ENCODE measurements around a stretch of chr3.

GRCh38 chr3:158768890-158769551 is 32.8 kb upstream of the MFSD1 start:
- PRO-cap, 3 experiments, result no peak in any of the 3 experiments
- RAMPAGE, long total RNA, result no peak

- PRO-cap, 3 experiments, result no peak in any of the 3 experiments
- RAMPAGE, long total RNA, result no peak
Observed at GRCh38 chr3:159187690-159188145, 85.3 kb upstream of the IQCJ-SCHIP1 start.

DNA sequence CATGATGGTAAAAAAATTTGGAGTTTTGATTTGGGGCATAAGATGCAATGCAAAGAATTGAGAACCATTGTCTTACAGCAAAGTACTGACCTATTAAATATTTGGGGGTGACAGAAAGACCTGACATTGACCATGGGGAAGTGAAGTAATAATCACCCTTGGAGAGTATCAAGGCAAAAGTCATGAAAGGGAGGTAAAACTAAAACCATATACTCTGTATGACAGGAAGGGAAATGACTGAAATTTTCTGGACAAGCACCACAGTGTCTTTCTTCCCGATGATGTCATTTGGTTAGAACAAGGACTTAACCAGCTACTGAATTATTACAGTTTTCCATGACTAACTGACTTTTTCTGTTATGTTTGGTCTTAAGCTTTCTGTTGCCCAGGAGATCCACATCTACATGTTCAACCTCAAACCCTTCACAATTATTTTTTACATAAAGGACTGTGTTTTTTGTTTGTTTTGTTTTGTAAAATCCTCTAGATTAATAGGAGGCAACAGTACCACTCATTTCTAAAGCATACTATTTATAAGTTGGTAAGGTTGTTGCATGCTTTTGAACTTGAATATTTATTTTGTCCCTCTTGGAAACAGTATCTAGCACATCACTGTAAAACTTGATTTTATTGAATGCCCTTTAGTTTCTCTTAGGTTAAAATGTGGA is 428.5 kb upstream of the C3orf80 start:
- PRO-cap, 3 experiments, result no peak in any of the 3 experiments
- RAMPAGE, long total RNA, result no peak

GRCh38 chr3:159821728-159822494 is 403.3 kb upstream of the C3orf80 start:
- PRO-cap, 3 experiments, result no peak in any of the 3 experiments
- RAMPAGE, long total RNA, result no peak

DNA sequence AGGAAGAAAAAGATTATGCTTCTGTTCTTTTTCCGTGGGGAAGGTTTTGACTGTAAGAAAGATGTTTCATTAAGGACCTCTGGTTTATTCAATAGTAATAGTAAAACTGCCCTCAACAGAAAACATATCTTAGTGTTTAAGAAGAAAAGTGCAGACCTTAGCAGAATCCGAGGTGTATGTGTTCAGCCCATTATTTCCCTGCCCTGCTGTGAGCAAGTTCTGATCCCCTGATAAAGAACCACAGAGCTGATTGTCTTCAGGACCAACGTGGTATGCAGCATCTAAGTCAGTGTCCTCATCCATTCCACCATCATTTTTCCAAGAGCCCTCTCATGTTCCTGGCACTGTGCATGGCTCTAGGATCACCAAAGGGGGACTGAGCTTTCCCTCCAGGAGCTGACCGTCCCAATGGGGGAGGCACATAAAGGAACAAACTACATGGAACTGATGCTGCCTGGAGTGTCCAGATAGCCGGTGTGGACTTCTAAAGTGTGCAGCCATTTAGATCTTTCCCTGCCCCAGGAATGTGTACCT is 369.3 kb upstream of the C3orf80 start:
- PRO-cap, 3 experiments, result no peak in any of the 3 experiments
- RAMPAGE, long total RNA, result no peak

GRCh38 chr3:160424821-160425182 is 24.8 kb downstream of the TRIM59 start:
- PRO-cap, 3 experiments, result no peak in any of the 3 experiments
- RAMPAGE, long total RNA, result no peak

DNA sequence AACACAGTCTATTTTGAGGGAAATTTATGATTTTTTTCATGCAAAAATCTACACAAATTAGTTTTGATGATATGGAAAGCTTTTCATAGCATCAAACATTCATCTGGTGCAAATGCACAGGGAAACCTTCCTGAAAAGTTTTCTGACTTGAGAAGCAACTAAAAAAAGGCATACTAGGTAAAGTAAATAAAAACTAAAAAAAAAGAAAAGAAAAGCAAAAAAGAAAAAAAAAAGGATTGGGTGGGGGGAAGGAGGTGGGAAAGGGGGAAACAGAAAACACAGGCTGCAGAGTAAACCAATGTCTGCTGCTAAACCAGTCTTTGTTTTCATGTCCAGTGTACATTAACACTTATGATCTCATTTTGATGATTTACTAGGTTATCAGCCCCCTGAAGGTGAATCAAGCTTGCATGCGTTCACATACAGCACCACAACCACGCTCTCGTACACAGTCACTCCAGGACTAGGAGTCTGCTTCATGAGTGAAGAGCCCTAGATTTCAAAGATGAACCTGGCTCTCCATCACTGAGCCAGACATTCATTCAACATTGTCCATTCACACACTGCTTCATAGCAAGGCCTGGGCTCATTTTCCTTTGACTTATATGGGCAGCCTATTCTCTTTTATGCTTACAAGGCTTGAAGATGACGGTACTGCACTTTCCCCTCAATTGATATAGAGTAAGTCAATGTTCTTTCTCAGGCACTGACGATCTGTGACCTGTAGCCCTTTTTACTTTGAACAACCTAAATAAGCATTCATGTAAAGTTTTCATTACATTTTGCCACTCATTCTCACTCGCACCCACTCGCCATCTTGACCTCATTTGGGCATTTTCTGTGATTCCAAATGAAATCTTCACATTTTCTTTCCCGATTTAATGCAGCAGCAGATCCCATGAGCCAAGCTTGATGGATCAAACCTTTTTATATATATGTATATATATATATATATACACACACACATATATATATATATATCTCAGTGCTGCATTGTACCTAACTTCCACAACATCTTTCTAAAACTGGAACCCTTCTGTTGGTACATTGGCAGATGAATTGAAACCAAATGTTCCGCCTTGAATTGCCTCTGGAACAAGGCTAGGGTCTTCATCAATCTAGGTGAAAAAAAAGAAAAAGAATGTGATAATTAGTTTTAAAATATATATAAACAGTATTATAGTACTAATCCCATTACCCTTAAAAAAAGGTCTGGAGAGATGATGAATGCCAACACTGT is 51.9 kb upstream of the TRIM59 start:
- PRO-cap, 3 experiments, result no peak in any of the 3 experiments
- RAMPAGE, long total RNA, result no peak

- PRO-cap, 3 experiments, result no peak in any of the 3 experiments
- RAMPAGE, long total RNA, result no peak
Observed at GRCh38 chr3:160666117-160666419, 10.9 kb upstream of the ARL14 start.

DNA sequence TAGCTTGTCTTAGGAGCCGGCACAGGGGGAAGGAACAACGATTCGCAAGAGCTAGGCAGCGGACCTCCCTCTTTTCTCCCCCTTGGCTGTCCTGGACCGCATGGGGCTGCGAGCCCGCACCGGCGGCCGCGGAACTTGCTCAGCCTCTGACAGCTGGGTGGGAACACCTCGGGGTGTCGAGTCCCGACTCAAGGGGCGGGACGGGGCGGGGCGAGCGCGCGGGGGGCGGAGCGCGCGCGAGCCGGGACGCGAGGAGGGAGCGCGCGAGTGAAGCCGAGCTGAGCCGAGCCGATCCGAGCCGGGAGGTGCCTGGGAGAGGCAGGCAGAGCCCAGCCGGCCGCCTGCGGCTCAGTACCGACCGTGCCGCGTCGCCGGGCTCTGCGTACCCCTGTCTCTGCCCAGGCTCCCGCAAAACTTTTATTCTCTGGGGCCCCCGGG is 708 bp upstream of the PPM1L start:
- PRO-cap, 3 experiments, result peak in 3 of 3 experiments; most common plus-strand start position 291 of the sequence (in 3); most common minus-strand start position 148 of the sequence (in 3)
- RAMPAGE, long total RNA, result no peak

DNA sequence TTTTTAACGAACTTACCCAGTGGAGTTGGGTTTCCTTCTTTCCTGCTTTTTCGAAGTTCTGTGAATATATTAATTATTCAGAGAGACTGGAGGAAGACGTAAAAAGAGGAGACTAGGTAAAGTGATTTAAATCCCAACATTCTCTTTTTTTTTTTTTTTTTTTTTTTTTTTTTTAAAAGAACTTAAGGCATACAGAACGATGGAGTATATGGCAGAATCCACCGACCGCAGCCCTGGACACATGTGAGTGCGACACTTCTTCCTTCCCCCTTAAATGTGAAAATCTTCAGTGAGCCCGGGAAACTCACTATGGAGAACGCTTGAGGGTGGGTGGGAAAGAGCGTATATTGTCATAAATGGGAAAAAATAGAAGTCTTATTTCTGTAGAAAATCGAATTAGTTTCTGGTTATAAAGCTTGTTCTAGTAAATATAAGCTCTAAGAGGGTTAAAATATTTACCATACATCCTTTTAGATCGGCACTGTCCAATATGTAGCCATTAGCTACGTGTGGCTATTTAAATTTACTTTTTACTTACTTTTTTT is 776 bp downstream of the NMD3 start:
- PRO-cap, 3 experiments, result peak in 1 of 3 experiments; most common minus-strand start position 245 of the sequence (in 1)
- RAMPAGE, long total RNA, result no peak

- PRO-cap, 3 experiments, result no peak in any of the 3 experiments
- RAMPAGE, long total RNA, result no peak
Observed at GRCh38 chr3:161228197-161228999, 7.3 kb downstream of the NMD3 start.

GRCh38 chr3:164452609-164453004 is 625.7 kb downstream of the SI start:
- PRO-cap, 3 experiments, result no peak in any of the 3 experiments
- RAMPAGE, long total RNA, result no peak

DNA sequence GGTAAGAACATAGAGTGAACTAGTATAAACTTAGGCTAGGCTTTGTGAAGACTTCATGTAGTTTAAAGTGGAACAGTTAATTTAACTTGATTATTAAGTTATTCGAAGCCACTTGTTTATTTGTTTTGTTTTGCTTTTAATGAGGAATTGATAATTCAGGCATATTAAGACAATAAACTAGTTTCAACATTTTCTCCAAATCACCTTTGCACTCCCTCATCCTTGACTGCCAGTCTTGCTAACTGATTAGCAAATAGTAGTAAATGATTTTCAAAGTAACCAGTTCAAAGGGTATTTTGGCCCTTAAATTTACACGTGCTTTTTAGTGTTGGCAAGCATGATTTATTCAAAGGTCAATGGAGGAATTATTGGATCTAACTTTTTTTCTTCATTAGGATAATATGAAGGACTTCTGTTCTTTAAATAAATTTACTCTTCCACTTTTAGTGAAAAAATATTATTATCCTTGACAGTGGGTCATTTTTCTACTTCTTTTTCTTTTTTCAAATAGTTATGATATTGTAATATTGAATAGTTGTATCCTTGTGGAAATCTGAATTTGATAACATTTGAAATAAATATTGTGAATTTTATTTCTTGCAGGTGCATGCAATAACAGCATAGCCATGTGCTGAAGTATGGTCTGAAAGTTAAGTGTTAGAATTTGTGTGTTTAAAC is 53.8 kb downstream of the BCHE start:
- PRO-cap, 3 experiments, result no peak in any of the 3 experiments
- RAMPAGE, long total RNA, result no peak

- PRO-cap, 3 experiments, result no peak in any of the 3 experiments
- RAMPAGE, long total RNA, result no peak
Observed at GRCh38 chr3:166283698-166284366, 446.6 kb upstream of the BCHE start.

DNA sequence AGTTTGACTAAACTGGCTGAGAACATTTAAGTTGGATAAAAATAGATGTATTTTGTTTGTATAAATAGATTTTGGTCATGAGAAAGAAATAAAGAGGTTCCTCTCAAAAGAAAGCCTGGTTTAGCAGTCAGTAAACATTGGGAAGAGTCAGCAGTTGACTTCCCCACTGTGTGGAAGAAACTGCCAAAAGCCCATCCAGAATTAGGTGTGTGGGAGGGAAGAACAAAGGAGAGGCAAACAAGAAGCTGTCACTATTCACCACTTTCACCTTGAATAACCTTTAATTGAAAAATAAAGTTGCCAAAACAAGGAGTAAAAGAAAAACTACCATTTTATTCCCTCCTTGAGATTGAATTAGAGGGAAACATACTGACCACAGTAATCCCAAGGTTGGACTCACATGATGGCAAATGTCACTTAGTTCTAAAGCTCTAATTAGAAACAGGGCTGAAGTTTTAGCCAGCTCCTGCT is 139.2 kb downstream of the SERPINI1 start:
- PRO-cap, 3 experiments, result no peak in any of the 3 experiments
- RAMPAGE, long total RNA, result no peak

DNA sequence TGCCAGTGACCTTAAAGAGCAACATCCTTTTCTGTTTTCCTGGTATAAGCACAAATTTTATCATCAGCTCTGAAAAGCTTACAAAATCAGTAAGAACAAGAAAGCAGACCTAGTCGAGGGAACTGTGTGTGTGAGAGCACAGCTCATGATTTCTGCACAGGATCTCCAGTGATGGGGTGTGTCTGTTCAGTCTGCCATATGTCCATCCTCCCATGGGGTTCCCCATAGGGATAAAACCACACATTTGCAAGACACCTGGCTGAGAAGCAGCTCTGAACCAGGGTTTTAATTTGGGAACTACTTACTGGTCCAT is 72.4 kb downstream of the GOLIM4 start:
- PRO-cap, 3 experiments, result no peak in any of the 3 experiments
- RAMPAGE, long total RNA, result no peak

GRCh38 chr3:168091833-168092639 is 3.7 kb downstream of the GOLIM4 start:
- PRO-cap, 3 experiments, result no peak in any of the 3 experiments
- RAMPAGE, long total RNA, result no peak

GRCh38 chr3:168096254-168096762 is 584 bp upstream of the GOLIM4 start:
- PRO-cap, 3 experiments, result no peak in any of the 3 experiments
- RAMPAGE, long total RNA, result no peak

- PRO-cap, 3 experiments, result no peak in any of the 3 experiments
- RAMPAGE, long total RNA, result no peak
Observed at GRCh38 chr3:168249196-168249418, 153.4 kb upstream of the GOLIM4 start.

DNA sequence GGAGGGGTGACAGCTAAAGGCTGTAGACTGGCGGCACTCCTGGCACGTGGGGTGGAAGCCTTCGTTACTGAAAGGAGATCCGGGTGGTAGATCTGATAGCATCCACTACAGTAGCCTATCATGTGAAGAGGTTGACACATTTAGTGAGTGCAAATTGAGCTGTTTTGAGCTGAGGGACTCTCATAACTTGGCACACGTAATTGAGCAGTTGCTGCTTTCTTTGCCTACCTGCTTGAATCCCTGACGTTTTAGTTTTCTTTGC is 588.9 kb upstream of the GOLIM4 start:
- PRO-cap, 3 experiments, result no peak in any of the 3 experiments
- RAMPAGE, long total RNA, result no peak